Right lobe of liver (tissue), 4 donors: ENCODE measurements around the genes CEACAM5 and RABAC1.

DNA sequence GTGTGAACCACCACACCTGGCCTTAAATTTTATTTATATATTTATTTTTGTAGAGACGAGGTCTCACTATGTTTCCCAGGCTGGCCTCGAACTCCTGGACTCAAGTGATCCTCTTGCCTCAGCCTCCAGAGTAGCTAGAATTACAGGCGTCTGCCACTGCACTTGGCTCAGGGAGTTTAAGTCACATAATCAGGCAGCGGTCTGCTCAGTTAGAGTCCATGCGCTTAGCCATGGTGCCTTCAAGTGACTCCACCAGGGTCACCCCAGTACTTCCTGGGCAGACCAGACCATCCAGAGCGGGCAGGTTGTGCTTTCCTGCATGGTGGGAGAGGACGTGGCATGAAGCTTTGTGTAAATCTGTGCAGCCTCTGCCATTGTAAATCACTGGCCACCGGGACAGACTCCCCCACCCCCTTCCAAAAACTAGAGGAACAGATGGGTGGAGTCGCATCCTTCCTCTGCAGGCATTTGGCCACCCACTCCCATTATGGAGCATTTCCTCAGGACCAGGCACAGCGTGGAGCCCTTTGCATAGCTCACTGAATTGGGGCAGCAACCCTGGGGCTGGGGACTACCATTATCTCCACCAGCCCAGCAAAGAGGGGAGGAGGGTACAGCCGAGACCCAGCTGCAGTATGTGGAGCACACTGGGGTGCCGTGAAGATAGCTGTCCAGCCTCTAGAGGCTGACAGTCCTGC lies 8.1 kb downstream of the BCKDHA start:
- PRO-cap, 4 experiments: no peak in any of the 4 experiments
- RAMPAGE, long total RNA, 2 experiments: no peak in any of the 2 experiments

DNA sequence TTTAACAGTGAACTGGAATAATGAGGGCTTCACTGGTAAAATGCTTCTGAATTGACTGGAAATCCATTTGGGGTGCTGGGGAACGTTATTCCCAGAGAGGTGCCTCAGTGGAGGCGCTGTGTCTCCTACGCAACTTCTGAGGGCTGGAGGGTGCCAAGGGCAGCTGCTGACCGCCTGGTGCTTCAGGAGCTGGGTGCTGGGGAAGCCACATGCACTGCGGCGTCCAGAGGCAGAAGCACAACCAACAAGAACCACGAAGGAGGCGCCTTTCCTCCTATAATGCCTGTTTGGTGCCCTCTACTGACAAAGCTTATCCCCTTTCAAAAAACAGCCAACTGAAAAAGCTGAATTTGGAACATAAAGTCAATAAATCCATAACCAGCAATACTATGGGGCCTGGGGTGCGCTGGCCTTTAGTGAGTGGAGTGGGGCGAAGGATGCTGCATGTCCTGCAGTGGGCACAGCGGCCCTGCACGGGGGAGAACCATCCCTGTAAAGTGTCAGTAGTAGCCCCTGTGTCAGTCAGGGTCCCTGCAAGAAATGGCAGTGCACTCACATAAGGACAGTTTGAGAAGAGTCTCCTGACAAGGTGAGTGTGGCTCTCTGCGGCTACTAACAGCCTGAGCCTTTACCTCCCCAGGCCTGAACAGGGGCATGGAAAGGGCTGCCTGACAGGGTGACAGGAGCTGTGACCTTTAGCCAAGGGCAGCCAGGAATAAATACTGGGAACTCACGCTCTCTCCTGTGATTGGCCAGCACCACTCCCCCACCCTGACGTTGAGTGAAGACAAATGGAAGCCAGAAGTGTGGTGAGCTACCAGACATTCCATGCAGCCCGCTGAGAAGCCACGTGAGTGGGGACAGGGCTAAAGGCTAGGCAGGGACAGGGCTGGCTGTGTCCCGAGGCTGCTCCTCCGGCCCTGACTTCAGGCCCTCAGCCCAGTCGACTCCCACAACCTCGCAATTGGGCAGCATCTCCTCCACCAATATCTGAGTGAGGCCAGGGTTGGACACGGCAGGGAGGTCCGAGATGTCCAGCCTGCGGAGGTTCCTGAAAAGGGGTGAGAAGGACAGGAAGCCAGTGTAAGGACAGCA lies 4.5 kb upstream of the B3GNT8 start:
- PRO-cap, 4 experiments: peak in 4 of 4 experiments; most common plus-strand start position 820 of the sequence (in 3); most common minus-strand start position 622 of the sequence (in 1)
- RAMPAGE, long total RNA, 2 experiments: no peak in any of the 2 experiments

GRCh38 chr19:41463260-41463995 lies 20.5 kb downstream of the ERICH4 start:
- PRO-cap, 4 experiments: no peak in any of the 4 experiments
- RAMPAGE, long total RNA, 2 experiments: no peak in any of the 2 experiments

DNA sequence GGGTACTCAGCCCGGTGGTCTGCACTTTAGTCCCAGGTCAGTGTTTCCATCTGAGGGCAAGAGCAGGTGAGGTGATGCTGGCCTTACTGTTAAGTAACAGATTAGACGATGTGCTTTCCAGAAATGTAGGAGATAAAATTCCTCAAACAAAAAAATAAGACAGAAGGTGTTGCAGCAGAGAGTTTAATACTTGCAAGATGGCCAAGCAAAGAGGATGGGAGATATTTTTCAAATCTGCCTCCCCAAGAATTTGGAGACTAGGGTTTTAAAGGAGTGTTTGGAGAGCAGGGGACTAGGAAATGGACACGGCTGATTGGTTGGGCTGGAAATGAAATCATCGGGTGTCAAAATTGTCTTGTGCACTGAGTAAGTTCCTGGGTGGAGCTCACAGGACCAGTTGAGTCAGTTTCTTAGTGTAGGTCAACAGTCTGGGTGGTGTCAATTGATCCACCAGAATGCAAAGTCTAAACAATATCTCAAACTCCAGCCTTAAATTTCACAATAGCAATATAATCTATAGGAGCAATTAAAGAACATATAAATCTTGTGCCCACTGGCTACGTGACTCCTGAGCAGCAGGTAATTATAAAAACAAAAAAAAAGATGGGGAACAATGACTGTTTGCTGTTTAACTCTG lies 22.9 kb upstream of the CEACAM4 start:
- PRO-cap, 4 experiments: no peak in any of the 4 experiments
- RAMPAGE, long total RNA, 2 experiments: no peak in any of the 2 experiments

DNA sequence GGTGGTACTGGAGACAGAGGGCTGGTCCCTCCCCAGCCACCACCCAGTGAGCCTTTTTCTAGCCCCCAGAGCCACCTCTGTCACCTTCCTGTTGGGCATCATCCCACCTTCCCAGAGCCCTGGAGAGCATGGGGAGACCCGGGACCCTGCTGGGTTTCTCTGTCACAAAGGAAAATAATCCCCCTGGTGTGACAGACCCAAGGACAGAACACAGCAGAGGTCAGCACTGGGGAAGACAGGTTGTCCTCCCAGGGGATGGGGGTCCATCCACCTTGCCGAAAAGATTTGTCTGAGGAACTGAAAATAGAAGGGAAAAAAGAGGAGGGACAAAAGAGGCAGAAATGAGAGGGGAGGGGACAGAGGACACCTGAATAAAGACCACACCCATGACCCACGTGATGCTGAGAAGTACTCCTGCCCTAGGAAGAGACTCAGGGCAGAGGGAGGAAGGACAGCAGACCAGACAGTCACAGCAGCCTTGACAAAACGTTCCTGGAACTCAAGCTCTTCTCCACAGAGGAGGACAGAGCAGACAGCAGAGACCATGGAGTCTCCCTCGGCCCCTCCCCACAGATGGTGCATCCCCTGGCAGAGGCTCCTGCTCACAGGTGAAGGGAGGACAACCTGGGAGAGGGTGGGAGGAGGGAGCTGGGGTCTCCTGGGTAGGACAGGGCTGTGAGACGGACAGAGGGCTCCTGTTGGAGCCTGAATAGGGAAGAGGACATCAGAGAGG lies at the start of gene CEACAM5:
Gene CEACAM5 (plus strand): TSS at position 439 of the 733 bp plus-strand sequence.
- PRO-cap, 4 experiments: no peak in any of the 4 experiments
- RAMPAGE, long total RNA, 2 experiments: no peak in any of the 2 experiments

GRCh38 chr19:41746428-41747126 lies 8.8 kb upstream of the CEACAM6 start:
- PRO-cap, 4 experiments: no peak in any of the 4 experiments
- RAMPAGE, long total RNA, 2 experiments: no peak in any of the 2 experiments

GRCh38 chr19:41907178-41907694 lies 21.0 kb downstream of the ERFL start:
- PRO-cap, 4 experiments: no peak in any of the 4 experiments
- RAMPAGE, long total RNA, 2 experiments: no peak in any of the 2 experiments

DNA sequence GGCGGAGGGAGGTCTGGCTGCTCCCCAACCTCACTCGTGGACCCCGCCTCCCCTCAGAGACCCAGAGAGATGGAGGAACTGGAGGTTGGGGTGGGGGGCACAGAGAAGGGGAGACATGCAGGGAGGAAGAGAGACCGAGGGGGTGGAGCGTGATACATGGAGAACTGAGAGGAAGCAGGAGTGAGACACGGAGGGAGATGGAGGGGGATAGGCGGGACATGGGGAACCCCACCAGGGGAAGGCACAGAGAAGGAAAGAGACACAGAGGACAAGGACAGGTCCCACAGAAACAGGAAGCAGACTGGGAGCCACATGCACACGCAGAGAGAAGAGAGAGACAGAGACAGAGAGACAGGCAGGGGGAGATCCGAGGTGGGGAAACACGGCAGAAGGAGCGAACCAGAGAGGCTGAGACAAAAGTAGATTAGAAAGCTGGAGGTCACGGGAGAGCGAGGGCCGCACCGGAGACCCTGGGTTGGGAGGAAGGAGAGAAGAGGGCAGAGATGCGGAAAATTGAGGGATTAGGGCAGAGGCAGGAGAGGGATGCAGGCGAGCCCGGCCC lies 7.0 kb downstream of the ERFL start:
- PRO-cap, 4 experiments: no peak in any of the 4 experiments
- RAMPAGE, long total RNA, 2 experiments: no peak in any of the 2 experiments

DNA sequence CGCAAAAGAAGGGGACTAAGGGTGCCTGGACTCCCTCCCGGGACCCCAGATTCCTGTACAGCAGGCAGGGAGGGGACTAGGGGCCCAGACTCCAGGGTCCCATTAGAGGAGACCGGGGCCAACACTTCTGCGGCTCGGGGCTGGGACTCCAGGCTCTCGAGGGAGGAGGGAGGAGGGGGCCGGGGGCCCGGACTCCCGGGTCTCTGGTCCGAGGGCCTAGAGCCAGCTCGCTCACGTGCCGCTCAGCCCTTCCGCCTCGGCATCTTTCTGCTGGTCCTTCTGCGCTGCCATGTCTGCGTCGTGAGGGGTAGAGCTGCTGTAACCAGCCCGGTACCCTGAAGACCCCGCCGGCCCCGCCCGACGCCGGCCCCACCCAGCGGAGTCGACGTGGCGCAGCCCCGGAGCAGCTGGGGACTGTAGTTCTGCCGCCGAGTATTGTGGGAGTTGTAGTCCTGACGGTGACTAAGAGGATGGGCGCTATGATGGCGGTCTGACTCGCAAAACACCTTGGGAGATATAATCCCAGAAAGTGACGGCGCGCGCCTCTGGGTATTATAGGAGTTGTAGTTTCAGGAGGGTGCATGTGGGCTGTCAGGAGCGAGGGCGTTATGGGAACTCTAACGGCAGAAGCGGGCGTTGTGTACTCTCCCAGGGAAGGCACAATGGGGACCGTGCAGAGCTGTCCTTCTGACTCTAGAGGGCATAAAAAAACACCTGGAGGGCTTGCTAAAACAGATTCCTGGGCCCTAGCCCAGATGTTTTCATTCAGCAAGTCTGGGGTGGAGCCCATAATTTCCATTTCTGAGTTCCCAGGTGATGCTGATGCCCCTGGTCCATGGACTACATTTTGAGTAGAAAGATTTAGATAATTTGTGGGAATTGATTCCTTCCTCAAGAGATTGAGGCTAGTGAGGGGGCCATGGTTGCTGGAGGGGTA lies at the start of gene RABAC1:
Gene RABAC1 (minus strand): TSS at position 320 of the 937 bp plus-strand sequence.
- PRO-cap, 4 experiments: peak in 4 of 4 experiments; most common plus-strand start position 447 of the sequence (in 4); most common minus-strand start position 346 of the sequence (in 2)
- RAMPAGE, long total RNA, 2 experiments: start-site peak on the minus strand in 2 of 2 experiments, centred at position 333 of the sequence, 1,928 to 2,355 reads per replicate

DNA sequence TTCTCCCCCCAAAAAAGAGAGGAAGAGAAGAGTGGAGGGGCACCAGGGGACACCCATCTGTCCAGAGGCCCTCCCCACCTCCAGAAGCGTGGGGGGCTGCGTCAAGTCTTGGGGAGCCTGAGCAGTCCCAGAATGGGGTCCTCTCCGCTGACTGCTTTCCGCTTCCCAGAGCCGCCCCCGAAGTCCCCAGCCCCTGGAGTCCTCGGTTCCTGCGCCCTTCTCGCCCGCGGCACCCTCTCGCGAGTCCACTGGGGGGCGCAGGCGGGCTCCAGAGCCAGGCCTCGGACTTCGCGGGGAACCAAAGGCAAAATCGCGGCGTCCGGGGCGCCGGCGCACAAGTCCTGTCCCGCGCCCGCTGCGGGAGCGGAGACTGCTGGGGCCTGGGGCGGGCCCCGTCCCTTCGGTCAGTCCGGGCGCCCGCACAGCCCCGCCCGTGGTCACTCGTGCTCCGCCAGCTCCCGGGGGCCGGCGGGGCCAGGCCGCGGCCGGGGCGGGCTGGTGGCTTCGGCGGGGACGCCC lies 4.5 kb upstream of the ATP1A3 start:
- PRO-cap, 4 experiments: no peak in any of the 4 experiments
- RAMPAGE, long total RNA, 2 experiments: no peak in any of the 2 experiments

DNA sequence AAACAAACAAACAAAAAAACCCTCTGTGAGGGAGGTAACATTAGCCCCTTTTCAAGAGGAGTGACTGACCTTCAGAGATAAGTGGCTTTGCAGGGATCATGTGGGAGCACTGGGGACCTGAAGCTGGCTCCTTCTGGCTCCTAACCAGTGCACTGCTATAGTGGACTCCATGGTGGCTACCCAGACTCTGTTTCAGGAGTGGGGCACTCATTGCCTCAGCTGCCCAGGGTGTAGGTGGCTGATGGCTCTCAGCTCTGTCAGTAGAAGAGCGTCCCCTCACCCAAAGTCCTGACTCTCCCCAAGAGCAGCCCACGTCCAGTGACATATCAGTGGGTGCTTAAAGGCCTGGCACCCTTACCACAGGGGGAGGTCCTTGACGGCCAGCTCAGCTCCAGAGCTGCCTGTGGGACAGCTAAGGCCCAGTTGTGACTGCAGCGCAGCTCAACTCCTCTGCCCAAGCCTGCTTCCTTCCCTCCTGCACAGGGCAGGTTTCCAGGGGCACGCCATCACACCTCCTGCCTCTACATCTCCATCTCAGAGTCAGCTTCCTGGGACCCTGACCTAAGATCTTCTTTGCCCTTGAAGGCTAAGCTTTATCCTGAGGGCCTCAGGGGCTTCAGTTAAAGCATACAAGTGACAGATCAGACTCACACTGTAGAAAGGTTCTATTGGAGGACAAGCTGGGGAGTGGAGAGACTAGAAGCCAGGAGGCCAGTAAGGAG lies 32.4 kb downstream of the GRIK5 start:
- PRO-cap, 4 experiments: no peak in any of the 4 experiments
- RAMPAGE, long total RNA, 2 experiments: no peak in any of the 2 experiments

DNA sequence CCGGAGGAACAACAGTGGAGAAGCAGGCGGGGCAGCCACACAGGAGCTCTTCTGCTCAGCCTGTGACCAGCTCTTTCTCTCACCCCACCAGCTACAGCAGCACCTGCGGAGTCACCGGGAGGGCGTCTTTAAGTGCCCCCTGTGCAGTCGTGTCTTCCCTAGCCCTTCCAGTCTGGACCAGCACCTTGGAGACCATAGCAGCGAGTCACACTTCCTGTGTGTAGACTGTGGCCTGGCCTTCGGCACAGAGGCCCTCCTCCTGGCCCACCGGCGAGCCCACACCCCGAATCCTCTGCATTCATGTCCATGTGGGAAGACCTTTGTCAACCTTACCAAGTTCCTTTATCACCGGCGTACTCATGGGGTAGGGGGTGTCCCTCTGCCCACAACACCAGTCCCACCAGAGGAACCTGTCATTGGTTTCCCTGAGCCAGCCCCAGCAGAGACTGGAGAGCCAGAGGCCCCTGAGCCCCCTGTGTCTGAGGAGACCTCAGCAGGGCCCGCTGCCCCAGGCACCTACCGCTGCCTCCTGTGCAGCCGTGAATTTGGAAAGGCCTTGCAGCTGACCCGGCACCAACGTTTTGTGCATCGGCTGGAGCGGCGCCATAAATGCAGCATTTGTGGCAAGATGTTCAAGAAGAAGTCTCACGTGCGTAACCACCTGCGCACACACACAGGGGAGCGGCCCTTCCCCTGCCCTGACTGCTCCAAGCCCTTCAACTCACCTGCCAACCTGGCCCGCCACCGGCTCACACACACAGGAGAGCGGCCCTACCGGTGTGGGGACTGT lies 3.7 kb downstream of the ZNF574 start:
- PRO-cap, 4 experiments: no peak in any of the 4 experiments
- RAMPAGE, long total RNA, 2 experiments: no peak in any of the 2 experiments

- PRO-cap, 4 experiments: no peak in any of the 4 experiments
- RAMPAGE, long total RNA, 2 experiments: no peak in any of the 2 experiments
Observed at GRCh38 chr19:42206280-42206493, 11.3 kb downstream of the DEDD2 start.

DNA sequence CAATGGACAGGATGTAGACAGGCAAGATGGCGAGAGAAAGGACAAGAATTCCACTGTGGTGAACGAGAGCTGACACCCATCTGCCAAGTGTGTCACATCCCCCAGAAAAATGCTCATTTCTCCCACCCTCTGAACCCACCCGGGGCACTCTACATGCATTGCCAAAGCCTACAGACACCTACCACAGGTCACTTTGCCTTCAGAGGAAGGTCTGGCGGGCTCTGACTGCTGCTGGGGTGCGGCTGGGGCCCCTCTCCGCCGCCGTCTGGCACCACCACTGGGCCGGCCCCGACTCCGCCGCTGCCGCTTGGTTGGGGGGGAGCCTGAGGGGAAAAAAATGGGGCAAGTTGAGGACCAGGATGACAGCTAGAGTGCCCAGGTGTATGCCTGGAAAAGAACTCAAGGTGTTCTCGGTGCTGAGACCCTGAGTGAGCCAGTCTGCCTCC lies 7.9 kb downstream of the DEDD2 start:
- PRO-cap, 4 experiments: no peak in any of the 4 experiments
- RAMPAGE, long total RNA, 2 experiments: no peak in any of the 2 experiments

DNA sequence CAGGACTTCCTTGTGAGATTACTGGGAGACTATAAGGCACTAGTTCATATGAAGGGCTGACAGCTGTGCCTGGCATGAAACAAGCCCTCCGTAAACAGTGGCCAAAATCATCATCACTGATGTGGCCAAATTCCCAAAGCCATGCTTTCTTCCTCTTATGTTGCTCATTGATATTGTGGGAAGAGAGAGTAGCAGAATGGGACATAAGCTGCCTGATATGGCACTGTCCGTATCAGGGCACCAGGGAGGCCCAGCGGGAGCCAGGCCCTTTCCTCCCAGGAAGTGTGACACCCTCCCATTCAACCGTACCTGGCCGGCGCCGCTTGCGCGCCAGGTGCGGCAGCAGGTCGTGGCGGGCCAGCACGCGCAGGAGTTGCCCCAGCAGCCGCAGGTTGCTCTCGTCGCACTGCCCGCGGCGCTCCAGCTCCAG lies 1.1 kb downstream of the DEDD2 start:
- PRO-cap, 4 experiments: peak in 3 of 4 experiments; most common plus-strand start position 298 of the sequence (in 3)
- RAMPAGE, long total RNA, 2 experiments: no peak in any of the 2 experiments

DNA sequence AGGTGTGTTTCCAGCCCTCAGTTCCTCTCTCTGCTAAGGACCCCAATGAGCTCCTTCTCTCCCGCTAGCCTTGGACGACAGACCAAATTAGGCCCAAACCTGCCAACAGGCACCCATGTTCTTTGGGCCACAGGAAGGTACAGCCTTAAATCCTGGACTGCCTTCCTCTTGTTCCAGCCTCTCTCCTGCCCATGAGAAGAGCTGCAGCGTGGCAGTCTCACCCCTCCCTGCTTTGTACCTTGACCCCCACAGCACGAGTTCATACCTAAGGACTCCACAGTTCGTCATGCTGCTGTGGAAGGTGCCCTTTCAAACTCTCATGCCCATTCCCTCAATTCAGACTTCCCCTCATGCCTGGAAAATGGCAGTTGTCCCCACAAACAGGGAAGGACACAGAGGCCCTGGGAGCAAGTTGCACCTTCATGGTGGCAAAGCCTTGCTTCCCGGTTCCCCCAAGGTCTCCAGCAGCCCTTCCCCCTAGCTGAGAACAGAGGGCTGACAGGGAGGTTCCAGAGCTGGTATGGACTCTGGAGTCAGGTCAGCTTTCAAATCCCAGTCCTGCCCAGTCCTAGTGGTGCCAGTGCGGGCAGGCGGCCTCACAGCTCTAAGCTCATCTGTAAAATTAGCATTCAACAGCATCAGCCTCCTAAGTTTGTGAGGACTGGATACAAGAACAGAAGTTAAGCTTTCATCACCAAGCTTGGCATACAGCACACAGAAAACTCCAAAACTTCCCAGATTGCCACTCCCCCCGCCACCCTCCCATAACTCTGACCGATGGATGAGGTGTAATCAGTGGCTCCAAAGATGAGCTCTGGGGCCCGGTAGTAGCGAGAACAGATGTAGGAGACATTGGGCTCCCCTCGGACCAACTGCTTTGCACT lies 8.6 kb downstream of the GSK3A start:
- PRO-cap, 4 experiments: no peak in any of the 4 experiments
- RAMPAGE, long total RNA, 2 experiments: no peak in any of the 2 experiments

GRCh38 chr19:42245738-42246719 lies 3.6 kb upstream of the GSK3A start:
- PRO-cap, 4 experiments: no peak in any of the 4 experiments
- RAMPAGE, long total RNA, 2 experiments: no peak in any of the 2 experiments

DNA sequence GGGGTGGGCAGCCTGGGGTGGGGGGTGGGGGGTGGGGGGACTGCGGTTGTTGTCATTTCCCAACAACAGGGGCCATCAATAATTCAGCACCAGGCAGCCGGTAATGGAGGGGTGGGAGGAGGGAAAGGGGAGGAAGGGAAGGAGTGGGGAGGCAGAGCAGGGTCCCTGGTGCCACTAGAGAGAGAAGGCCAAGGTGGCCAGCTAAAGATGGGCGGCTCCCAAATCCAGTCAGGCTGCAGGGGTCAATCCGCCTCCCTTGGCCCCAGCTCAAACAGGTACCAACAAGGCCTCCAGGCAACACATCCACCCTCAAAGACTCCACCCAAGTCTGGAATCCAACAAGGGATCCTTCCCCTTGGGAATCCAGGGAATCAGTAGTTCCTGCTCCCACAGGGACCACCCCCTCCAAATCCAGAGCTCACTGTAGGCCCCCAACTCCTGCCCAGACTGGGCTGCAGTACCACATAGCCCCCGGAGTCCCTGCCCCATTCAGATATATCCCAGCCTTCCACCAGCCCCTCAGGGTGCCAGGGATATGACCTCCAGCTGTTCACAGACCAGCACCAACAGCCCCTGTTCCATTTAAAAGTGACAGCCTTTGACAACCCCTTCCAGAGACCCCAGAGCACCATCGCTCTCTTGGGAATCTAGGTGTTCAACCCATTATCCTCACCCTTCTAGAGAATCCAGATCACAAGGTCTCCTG lies 3.3 kb downstream of the ERF start:
- PRO-cap, 4 experiments: no peak in any of the 4 experiments
- RAMPAGE, long total RNA, 2 experiments: no peak in any of the 2 experiments

DNA sequence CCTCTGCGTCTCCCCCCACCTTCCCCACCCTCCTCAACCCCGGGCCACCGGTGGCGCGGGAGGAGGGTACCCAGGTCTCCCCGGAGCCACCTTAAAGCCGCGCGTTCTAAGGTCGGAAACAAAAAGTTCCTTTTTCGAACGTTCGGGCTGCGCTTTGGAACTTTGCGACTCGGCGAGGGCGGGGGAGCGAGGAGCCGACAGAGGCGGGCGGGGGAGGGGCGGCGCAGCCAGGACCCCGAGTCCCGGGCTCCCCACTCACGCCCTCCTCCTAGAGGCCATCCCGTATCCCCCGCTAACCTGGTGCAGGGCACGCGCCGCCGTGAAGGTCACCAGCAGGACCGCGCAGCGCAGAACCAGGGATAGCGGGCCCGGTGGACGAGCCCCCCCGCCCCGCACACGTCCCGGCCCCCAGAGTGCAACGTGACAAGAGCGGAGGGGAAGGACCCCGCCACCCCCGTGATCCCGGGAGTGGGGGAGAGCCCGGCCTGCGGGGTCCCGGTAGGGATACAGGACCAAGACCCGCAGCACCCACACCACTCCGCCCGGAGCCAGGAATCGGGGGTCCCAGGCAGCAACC lies 600 bp downstream of the ERF start:
- PRO-cap, 4 experiments: peak in 4 of 4 experiments; most common plus-strand start position 200 of the sequence (in 4); most common minus-strand start position 128 of the sequence (in 4)
- RAMPAGE, long total RNA, 2 experiments: no peak in any of the 2 experiments

DNA sequence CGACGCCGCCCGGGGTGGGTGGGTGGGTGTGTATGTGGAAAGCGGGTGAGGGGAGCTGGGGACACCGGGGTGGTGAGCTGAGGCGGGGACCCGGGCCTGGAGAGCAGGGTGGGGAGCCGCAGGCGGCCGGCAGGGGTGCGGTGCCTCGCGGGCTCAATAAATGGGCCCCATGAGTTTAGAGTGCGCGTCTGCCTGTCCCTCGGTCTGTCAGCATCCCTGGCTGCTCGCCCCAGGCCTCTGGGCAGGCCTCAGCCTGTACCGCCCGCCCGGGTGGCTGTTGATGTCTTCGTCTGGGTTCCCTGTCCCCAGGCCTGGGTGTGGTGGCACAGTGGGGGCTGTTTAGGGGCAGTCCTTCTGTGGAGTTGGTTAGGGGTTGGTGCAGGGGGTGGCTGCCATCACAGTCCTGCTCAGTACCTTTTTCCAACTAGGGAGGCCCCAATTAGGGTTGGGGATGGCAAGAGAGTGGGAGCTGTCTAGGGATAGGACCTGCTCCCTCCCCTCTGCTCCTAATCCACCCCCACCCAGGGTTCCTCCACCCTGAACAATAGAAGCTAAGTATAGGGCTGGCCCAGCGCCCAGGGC lies 12.2 kb downstream of the CIC start:
- PRO-cap, 4 experiments: peak in 3 of 4 experiments; most common minus-strand start position 515 of the sequence (in 3)
- RAMPAGE, long total RNA, 2 experiments: no peak in any of the 2 experiments